Endodermal cell (in vitro differentiated cells): ENCODE results near the genes SLC4A11 and ADAM33.

DNA sequence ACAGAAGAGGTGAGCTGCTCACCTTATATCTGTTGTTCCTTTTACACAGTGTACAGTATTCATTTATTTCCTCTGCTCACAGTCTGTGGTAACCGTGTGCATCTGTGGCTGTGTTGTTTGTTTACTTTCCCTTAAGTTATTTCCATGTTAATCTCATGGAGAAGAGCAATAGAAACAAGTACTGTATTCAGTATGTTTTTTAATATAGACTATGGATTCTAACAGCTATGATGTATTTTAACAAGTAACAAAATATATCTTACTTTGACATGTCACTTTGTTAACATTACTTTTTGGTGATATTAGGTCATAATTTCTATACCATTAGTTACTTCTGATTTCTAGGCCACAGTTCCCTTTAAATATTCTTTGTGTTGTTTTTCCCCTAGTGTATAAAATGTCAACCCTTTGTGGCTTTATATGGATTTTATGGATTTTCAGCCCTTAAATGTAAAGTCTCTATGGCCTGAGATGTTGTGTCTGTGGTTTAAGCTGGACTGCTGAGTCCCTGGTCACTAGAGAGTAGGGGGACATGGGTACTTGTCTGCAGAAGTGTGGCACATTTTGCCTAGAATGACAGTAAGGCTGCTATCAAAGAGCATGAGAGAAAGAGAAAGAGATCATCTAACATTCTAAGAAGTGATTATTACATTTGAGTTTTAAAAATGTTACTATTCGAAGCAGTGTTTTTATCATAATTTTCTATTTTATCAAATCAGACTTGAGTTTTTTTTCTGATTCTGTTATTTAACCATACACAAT is 68.0 kb upstream of the GNRH2 start:
- PRO-cap: no peak

GRCh38 chr20:2996847-2997457 is 46.5 kb upstream of the GNRH2 start:
- PRO-cap: no peak

DNA sequence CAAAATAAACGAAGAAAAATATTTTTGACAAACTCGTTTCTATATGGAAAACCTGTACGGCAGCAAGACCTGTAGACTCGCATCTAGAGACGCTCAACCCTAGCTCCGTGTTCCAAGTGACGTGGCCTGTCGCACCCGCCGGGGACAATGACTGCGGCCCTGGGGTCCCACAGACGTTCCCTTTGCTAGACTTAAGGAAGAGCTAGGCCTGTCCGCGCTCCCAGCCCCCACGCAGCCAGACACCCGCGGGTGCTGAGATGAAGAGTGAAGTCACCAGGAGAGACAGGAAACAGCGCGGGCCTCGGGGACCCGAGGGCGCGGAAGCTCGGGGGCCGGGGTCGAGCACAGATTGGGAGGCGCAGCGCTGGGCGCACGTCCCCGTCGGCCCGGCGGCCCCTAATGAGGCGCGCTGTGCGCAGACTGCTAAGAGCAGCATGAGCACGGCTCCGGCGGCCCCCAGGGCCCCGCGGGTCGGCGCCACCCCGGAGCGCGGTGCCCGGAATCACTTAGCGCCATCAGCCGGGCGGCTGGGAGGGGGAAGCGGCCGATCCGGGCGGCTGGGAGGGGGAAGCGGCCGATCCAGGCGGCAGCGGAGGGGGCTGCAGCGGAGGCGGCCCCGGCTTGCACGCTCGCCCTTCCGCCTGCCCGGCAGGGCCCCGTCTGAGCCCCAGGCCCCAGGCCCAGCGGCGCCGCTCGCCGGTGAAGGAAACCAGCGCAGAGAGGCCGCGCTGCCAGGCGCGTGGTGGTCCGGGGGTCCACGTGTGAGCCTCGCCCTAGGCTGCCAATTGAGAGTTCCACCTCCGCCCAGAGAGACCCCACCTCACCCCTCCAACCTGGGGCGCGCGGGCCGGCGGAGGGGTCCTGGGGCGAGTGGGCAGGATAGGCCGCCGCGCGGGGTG is 8.2 kb upstream of the AVP start:
- PRO-cap: unidirectional peak, plus-strand start at position 86 of the sequence; unidirectional peak, plus-strand start at position 238 of the sequence; bidirectional peak, plus-strand start at position 550 of the sequence, minus-strand start at position 401 of the sequence; bidirectional peak, plus-strand start at position 712 of the sequence, minus-strand start at position 662 of the sequence

GRCh38 chr20:3163707-3164446 is 4.2 kb upstream of the FASTKD5 start:
- PRO-cap: no peak

- PRO-cap: no peak
These were observed 6.6 kb downstream of the LZTS3 start for GRCh38 chr20:3166734-3167157.

DNA sequence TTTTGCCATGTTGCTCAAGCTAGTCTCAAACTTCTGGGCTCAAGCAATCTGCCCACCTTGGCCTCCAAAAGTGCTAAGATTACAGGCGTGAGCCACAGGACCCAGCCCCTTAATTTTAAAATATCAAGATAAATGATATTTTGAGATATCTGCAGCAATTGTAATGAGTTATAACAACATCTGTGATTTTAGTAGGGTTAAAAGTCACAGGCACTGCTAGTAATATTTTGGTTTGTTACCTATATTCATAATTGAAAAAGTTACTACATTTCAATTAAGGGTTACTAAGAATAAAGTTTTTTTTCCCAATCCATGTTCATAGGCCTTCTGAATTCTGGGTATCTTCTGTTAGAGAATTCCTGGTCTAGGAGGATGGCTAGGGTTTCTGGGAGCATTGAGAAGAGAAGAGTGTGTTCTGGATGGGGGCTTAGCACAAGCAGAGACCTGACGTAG is 3.2 kb downstream of the ITPA start:
- PRO-cap: no peak

DNA sequence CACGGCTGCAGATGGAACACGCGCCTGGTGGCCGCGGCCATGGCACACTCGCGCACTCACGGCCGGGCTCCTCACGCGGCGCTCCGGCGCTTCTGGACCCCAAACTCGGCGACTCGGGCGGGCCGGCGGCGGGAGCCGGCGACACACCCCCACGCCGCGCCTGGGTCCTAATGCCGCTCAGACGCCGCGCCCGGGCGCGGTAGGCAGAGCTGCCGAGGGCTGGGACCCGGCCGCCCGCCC is at the start of gene SLC4A11:
SLC4A11 (minus strand) TSS at position 94 of the 240 bp plus-strand sequence.
- PRO-cap: bidirectional peak, plus-strand start outside the sequence, minus-strand start at position 94 of the sequence

DNA sequence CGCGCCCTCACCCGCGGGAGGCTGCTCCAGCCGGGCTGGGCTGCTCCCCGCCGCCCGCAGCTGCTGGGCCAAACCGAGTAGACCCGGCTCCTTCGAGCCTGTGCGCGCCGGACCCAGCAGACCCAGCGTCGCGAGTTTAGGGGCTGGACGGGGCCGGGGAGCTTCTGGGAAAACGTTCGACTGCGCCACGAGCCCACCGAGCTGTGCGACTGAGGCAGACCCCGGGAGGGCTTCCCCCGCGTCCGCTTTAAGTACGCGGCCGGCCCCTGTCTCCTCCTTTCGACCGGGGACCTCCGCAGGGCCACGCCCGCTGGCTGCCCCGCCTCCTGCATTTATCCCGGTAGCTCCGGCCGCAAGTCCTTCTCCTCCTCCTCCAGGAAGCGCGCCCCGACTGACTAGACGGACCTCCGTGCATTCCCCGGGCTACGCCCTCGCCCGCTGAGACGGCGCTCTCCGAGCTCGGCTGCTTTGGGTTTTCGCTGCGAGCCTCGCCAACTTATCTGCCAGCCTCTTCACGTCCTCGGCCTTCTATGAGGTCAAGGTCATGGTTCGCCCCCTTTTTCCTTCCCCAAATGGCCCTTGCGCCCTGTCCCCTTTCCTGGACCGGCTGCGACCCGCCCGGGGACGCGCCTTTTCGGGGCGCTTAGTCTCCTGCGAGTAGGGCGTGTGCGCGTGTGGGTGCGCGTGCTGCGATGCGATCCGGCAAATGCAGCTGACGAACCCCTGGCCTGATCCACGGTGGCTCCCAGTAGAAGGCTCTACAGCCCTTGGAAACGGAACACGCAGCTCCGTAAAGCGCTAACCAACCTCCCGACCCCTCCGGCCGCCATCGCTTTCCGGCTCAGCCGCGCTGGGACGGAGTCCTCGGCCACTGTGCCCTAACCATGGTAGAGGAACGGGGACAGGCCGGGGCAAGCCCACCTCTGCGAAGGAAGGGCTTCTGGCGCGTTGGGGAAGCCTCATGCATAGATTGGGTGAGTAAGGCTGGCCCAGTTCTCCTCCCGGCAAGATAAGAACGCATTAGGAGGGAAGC is 663 bp upstream of the SLC4A11 start:
- PRO-cap: bidirectional peak, plus-strand start at position 119 of the sequence, minus-strand start outside the sequence; bidirectional peak, plus-strand start at position 372 of the sequence, minus-strand start at position 223 of the sequence

DNA sequence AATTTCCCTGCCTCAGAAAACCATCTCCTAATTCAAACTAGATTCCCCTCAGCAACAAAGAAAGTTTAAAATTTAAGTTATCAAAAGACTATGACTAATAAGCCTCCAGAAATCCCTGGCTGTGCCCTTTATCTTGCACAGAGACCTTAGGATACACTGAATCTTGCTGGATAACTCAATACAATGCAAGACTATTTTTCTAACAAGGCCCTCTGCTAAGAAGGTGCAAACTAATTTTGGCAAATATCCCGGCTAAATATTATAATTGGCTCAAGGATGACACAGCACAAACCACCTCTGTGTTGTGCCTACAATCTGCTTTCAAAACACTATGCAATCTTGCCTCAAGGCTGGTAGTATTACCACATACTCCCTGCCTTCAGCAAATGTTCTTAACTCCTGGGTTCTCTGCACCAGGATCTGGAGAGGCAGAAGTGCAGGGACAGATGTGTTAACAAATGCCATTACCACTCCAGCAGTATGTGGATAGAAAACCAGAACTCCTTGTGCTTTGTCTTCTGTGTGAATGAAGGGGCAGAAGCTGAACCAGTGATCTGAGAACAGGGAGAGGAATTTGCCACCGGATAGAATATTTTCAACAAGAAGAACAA is 74.0 kb upstream of the SLC4A11 start:
- PRO-cap: no peak

GRCh38 chr20:3510107-3510771 is 39.4 kb downstream of the ATRN start:
- PRO-cap: no peak

- PRO-cap: no peak
These were observed 1.9 kb downstream of the ADAM33 start for GRCh38 chr20:3679683-3680504.

GRCh38 chr20:3681657-3682445 is at the start of gene ADAM33:
TSS of gene ADAM33 (minus strand) at chr20:3682010.
- PRO-cap: no peak

GRCh38 chr20:3688157-3688759 is 6.4 kb upstream of the ADAM33 start:
- PRO-cap: no peak

DNA sequence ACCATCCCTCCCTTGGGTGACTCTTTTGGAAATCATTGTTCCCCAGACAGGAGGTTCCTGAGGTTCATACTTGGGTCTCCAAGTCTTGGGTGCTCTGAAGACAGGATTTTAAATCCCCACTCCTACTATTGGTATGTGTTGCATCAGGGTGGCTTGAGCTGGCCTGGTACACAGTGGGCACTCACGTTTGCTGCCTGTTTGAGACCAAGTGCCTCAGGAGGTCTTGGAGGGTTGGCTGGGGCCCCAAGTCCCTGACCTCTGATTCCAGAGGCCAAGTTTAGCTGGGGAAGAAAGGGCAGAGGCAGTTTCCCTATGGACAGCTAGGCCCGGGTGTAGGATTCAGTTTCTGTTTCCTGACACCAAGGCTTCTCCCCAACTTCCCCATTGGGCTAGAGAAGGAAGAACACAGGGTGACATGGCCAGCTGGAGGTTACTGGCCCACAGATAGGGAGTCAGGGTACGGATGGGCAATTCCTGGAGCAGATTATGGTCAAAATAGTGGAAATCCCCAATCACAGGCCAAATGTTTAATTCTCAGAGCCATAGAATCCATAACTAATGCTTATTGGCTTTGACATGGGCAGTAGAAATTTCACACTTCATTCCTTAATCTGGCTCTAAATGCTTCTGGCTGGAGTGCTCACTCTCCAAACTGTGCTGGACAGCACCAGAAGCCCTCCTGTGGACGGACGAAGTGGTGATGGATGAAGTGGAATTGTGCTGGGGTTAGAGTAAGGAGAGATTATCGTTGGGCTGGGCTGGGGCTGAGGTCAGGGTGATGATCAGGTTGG is 1.1 kb downstream of the SIGLEC1 start:
- PRO-cap: no peak

DNA sequence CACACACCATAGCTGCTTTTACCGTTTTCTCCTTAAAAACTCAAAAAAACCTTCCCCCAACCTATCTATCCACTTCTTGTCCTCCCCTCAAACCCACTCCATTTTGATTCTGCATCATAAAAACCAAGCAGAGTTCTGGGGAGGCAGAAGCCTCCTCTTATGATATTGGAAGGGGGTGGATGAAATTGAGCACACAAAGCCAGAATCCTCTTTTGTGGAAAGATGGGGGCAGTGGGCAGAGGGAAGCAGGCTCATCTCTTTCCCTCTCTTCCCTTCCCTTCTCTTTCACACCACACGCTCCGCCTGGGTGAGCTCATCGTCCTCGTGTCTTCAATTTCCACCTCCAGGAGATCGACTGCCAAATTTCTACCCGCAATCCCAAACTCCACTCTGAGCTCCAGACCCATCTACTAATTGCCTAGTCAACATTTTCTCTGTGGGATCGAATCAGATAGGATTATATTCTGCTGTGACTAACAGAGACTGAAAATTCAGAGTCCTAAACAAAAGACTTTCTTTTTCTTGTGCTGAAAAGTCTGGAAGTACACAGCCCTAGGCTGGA is 5.2 kb upstream of the HSPA12B start:
- PRO-cap: no peak

DNA sequence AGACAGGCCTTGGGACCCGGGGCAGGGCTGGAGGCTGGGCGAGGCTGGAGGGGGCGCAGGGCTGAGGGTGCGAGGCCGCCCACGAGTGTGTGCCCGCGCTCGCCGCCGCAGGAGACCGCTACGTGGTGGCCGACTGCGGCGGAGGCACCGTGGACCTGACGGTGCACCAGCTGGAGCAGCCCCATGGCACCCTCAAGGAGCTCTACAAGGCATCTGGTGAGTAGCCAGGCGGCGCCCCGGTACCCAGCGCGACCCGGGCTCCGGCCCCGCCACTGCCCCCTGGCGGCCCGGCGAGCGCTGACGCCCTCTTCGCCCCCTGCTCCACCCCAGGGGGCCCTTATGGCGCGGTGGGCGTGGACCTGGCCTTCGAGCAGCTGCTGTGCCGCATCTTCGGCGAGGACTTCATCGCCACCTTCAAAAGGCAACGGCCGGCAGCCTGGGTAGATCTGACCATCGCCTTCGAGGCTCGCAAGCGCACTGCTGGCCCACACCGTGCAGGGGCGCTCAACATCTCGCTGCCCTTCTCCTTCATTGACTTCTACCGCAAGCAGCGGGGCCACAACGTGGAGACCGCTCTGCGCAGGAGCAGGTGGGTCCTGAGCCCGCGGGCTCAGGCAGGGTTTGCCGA is 17.3 kb downstream of the HSPA12B start:
- PRO-cap: unidirectional peak, minus-strand start at position 215 of the sequence

GRCh38 chr20:3784058-3784589 is 2.4 kb downstream of the CENPB start:
- PRO-cap: no peak

DNA sequence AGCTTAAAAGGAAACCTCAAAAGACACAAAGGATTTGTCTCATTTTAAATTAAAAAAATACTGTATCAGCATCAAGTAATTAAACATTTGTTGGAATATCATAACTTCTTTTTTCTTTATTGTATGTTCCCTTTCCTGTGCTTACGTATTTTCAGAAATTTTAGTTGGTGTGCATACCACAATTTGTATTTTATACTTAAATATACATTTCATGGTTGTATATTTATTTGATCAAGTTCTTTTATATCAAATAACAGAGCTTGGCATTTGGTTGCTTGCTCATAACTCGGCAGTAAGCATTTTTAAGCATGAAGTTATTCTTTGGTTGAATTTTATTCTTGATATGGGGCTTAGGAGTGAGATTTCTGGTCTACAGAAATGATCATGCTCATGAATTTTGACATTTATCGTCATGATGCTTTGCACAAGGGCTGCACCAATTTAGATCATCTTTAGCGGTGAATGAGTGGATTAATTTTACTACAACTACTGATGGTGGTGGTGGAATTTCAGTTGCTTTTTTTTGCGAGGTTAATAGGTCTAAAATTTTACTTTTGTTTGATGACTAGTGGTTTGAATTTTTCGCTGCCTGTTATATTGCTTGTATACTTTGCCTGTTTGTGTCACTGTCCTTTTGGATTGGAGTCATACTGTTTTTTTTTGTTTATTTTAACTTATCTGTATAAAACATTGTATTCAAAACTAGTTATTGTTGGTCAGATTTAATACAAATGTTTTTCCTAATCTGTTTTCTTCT is 28.7 kb downstream of the PANK2 start:
- PRO-cap: no peak

- PRO-cap: no peak
These were observed 41.7 kb downstream of the PANK2 start for GRCh38 chr20:3930510-3931602.

DNA sequence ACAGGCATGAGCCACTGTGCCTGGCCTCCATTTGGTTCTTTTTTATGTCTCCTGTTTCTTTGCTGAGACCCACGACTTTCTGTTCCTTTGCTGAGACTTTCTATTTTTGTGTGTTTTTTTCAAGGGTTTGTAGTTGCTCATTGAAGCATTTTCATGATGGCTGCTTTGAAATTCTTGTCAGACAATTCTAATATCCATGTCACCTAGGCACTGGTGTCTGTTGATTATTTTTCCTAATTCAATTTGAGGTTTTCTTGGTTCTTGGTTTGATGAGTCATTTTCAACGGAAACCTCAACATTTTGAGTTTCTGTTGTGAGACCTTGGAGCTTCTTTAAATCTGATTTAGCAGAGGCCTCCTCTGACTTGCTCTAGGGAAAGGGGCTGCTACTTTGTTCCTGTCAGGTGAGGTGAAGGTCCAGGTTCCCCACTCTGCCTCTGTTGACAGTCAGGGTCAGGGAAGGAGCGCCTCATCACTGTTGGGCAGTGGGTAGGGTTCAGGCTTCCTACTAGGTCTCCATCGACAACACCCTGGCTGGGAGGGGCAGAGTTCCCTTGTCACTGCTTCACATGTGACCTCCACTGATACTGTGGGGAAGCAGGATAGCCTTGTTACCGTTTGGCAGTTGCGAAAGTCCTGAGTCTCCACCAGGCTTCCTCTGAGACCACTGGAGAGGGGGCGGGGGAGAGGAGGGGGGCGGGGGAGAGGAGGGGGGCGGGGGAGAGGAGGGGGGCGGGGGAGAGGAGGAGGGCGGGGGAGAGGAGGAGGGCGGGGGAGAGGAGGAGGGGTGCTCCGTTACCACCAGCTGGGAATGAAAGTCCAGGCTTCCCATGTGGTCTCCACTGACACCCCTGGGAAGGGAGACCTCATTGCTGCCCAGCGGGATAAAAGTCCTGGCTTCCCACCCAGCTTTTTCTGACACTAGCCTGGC is 66.0 kb upstream of the SMOX start:
- PRO-cap: no peak